Mesenchymal stem cell of the bone marrow (primary cell): ENCODE results near the genes SOWAHB, CCNG2, MRPL1 and ANXA3.

- CAGE, long polyA plus RNA, result no peak
Observed at GRCh38 chr4:76236099-76236529, 15.4 kb upstream of the FAM47E start.

DNA sequence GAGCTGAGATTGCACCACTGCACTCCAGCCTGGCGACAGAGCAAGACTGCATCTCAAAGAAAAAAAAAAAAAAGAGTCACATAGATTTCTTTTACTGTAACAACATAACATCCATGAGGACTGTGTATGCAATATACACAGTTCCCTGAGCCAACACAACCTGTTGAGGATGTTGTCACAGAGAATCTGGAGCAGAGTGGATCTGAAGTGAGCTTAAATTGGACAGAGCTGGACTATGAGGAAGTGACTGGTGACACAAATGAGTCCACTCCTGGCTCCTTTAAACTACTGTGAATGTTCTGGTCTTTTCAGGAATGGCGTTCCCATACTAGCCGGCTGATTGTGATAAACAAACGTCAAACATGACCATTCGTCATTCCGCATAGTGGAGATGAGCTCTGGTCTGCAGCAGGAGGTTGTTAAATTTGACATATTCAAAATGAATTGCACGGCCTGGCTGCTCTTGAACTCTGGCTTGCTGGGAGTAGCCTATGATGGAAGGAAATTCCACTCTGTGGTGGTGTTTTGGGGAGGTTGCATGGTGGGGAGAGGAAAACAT lies 149.3 kb downstream of the SHROOM3 start:
- CAGE, long polyA plus RNA, result no peak

- CAGE, long polyA plus RNA, result no peak
Observed at GRCh38 chr4:76692515-76692822, 205.5 kb downstream of the SOWAHB start.

DNA sequence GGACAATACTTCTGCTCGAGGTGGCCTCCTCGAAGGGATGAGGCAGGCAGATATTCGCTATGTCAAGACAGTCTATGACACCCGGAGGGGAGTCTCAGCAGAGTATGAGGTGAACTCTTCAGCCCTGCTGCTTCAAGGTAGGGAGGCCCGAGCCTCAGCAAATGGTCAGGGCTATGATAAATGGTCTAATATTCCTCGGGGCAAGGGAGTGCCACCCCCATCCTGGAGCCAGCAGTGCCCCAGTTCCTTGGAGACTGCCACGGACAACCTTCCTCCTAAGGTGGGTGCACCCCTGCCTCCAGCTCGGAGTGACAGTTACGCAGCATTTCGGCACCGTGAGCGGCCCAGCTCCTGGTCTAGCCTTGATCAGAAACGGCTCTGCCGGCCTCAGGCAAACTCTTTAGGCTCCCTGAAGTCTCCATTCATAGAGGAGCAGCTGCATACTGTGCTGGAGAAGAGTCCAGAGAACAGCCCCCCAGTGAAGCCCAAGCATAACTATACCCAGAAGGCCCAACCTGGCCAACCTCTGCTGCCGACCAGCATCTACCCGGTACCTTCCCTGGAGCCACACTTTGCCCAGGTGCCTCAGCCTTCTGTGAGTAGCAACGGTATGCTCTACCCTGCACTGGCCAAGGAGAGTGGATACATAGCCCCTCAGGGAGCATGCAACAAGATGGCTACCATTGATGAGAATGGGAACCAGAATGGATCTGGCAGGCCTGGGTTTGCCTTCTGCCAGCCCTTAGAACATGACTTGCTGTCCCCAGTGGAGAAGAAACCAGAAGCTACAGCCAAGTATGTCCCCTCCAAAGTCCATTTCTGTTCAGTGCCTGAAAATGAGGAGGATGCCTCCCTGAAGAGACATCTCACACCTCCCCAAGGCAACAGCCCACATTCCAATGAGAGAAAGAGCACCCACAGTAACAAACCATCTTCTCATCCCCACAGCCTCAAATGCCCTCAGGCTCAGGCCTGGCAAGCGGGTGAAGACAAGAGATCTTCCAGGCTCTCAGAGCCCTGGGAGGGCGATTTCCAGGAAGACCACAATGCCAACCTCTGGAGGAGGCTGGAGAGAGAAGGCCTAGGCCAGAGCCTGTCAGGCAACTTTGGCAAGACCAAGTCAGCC lies 158.6 kb downstream of the SOWAHB start:
- CAGE, long polyA plus RNA, result no peak

- CAGE, long polyA plus RNA, result no peak
Observed at GRCh38 chr4:76896325-76897128, 1.4 kb downstream of the SOWAHB start.

- CAGE, long polyA plus RNA, result no peak
Observed at GRCh38 chr4:76897587-76898548, at the start of gene SOWAHB. Gene SOWAHB (minus strand): TSS chr4:76898144.

- CAGE, long polyA plus RNA, result no peak
Observed at GRCh38 chr4:76964202-76964426, 14.6 kb downstream of the SEPTIN11 start.

- CAGE, long polyA plus RNA, result no peak
Observed at GRCh38 chr4:77022665-77023338, 53.0 kb downstream of the CCNI start.

GRCh38 chr4:77155511-77156435 lies 1.2 kb upstream of the CCNG2 start:
- CAGE, long polyA plus RNA, result no peak

DNA sequence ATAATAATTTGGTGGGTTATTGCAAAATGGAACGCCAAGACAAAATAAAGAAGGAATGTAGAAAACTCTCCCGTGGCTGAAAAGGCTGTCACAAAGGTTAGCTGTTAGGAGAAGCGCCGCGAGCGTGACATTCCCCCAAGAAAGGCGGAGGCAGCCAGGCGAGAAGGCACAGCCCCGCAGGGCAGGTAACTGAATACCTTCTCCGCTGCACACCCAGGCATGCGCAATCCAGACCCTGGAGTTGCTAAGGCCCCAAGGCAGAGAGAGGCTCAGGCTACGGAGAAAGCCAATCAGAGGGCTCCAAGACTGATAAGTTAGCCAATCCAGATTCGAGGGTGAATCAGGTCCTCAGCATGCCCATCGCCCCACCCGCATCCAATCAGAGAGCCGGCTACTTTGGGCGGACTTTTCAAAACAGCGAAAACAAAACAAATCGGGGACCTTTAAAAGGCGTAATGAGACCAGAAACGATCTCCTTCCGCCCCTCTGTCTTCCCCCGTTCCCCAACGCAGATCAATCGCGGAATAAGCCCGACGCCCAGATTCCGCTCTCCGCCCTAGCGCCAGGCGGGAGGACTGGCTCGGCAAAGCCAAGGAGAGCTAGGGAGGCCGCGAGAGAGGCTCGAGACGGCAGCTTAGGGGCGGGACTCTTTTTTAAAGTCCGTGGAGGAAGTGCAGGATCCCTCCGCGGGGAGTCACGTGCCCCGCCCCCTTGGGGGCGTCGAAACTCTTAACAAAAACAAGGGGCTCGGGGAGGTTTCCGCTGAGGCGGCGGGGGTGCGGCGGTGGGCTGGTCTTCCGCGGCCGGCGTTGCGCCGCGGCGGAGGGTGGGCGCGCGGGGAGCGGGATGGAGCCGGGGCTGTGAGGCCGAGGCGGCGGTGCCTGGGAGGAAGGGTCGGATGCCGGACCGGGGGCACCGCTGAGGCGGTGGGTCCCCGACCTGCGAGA lies at the start of gene CCNG2:
CCNG2 (plus strand) TSS at position 726 of the 947 bp plus-strand sequence.
- CAGE, long polyA plus RNA, result no peak

- CAGE, long polyA plus RNA, result no peak
Observed at GRCh38 chr4:77177304-77177725, 20.3 kb downstream of the CCNG2 start.

DNA sequence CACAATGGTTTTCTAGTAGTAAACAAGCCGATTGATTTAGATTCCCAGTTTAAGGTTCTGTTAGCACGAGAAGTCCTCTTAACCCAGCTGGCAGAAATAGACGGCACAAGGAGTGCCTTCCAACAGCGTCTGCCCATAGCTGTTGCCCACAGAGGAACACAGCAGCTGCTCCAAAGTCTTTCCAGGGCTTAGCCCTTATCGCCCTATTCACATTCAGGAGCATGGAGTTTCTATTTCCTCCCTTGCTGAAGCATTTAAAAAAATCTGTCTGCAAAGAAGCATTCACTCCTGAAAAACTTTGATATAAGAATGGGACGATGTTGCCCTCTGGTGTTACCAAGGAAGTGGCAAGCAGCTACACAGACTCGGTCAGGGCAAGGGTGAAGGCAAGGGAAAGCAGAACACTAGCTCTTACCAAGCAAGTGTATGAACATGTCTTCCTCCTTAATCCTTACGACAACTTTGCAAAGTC lies 92.6 kb downstream of the CXCL13 start:
- CAGE, long polyA plus RNA, result no peak

DNA sequence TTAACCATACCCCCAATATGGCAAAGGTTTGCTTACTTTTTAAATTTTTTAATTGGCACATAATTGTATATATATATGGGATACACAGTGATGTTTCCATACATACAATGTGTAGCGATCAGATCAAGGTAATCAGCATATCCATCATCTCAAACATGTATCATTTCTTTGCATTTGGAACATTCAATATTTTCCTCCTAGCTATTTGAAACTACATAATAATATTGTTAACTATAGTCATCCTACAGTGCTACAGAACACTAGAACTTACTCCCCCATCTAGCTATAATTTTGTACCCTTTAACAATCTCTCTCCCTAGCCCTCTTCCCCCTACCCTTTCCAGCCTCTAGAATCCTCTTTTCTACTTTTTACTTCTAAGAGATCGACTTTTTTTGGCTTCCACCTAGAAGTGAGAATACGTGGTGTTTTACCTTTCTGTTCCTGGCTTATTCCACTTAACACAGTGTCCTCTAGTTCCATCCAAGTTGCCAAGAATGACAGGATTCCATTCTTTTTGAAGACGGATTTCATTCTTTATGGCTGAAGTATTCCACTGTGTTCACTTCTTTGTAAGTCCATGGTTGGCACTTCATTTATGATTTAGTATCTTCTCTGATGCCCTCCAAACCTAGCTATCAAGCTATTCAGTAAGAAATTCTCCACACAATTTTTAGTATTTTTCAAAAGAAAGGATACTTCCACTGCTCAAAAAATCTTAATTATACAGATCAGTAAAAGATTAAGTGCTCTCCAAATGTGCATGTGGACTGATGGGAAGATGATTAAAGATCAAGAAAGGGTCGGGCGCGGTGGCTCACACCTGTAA lies 8.5 kb downstream of the CNOT6L start:
- CAGE, long polyA plus RNA, result no peak

DNA sequence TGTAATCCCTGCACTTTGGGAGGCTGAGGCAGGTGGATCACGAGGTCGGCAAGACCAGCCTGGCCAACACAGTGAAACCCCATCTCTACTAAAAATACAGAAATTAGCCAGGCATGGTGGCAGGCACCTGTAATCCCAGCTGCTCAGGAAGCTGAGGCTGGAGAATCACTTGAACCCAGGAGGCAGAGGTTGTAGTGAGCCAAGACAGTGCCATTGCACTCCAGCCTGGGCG lies 7.1 kb downstream of the CNOT6L start:
- CAGE, long polyA plus RNA, result no peak

DNA sequence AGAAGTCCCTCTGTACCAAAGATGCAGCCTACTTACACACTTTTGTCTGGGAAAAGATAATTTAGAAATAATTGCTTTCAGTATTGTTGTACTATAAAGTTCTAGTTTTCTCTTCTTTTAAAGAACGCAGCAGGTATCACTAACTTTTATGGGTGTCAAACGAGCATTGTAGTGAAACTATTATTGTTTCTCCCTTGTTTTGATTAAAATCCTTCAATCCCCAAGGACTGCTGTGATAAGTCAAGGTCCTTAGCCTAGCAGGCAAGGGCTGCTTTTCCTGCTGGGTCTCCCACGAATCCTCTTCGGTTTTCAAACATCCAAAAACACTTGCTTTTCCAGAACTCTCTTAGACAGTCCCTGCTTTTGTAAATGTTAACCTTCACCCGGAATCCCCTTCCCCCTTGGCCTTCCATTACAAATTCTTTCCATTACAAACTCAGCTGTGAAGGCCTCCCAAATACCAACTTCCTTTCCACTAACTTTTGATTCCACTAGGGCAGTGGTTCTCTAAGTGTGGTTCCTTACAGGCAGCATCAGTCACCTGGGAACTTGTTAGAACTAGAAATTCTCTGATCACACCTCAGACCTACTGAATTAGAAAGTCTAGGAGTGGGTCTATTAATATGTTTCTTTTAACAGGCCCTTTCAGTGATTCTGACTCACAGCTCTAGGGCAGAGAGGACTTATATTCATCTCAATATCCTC lies 19.2 kb upstream of the MRPL1 start:
- CAGE, long polyA plus RNA, result no peak

DNA sequence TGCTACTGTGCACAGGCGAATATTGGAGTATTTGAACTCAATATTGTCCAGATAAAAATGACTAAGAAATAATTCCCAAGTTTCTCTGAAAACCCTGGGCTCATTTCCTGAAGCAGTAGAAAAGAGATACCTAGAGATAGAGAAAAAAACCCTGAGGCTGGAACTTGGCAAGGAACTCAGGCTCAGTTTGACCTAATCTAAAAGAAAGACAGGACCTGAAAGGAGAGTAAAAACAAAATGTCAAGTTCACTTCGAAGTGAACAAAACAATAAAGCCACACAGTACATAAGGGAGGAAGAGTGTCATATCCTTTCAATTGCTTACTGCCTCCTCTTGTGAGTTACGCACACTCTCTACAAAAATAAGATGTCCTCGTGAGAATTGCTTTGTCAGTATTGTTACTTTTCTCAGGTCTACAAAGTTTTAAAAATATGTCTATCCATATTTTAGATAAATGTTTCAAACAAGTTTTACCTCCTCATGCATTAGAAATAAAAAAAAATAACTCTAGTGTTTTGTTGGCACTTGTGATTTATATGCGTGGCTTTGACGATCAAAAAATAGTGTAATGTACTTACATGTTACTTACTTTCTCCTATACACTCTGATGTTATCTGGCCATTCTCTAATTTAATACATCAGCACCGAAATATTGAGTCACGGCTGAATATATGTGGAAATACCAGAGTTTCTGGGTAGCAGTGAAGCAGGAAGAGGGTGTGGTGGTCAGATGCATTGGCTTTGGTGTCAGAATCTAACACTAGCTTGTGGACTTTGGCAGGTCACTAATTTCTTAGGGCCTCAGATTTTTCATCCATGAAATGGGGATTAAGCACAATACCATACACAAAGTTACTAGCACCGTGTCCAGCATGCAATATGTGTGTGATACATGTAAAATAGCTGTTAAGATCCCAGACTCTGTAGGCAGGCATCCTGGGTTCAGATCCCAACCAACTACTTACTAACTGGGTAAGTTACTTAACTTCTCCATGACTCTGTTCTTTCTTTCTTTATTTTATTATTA lies 8.1 kb upstream of the MRPL1 start:
- CAGE, long polyA plus RNA, result no peak

GRCh38 chr4:77862576-77863358 lies at the start of gene MRPL1:
Gene MRPL1 (plus strand): TSS chr4:77862830.
- CAGE, long polyA plus RNA, result no peak

DNA sequence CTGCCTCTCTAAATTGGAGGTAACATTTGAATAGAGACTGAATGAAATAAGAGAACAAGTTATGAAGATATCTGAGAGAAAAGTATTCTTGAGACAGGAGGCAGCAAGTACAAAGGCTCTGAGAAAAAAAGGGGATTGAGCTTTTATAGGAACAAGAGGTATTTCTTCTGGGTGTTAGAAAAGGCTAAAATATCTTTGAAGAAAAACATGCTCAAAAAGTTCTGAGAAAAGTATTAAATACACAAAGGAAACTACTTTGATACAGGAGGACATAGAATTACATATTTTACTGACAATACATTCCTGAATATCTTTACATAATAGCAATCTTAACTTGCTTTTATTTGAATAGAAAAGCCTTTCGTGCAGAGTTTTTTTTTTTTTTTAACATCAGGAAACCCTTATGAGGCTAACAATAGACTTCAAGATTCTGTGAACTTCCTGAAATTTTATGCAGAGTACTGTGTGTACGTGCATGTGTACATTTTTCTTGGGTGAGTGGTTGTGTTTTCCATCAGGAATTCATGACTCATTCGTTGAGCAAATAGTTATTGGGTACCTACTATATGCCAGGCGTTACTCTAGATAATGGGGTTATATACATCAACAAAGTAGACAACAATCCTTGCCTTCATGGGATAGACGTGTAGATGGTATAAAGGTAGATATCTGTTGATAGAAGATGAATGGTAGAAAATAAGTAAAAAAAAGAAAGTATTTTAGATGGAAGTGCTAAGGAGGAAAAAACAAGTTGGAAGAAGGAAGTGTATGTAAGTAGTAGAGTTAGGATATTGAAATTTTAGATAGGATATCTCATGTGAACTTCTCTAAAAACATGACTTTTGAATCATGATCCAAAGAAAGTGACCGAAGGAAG lies 59.0 kb downstream of the MRPL1 start:
- CAGE, long polyA plus RNA, result no peak

DNA sequence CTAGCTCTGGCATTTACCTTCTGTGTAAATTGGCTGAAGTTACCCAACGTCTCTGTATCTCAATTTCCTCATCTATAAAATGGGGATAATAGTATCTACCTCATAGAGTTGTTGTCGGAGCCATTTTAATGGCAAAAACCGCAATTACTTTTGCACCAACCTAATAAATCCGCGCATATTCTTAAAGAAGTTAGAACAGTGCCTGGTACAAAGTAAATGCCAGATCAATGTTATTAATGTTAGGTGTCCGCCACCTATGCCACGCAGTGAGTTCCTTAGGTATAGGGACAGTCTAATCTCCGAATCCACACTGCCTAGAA lies 421 bp upstream of the ANXA3 start:
- CAGE, long polyA plus RNA, result no peak

- CAGE, long polyA plus RNA, result no peak
Observed at GRCh38 chr4:78551509-78552420, at the start of gene ANXA3. Gene ANXA3 (plus strand): TSS chr4:78551770.